HCT116 (cell line): Measurements from ENCODE around the genes FMN2 and CHML.

DNA sequence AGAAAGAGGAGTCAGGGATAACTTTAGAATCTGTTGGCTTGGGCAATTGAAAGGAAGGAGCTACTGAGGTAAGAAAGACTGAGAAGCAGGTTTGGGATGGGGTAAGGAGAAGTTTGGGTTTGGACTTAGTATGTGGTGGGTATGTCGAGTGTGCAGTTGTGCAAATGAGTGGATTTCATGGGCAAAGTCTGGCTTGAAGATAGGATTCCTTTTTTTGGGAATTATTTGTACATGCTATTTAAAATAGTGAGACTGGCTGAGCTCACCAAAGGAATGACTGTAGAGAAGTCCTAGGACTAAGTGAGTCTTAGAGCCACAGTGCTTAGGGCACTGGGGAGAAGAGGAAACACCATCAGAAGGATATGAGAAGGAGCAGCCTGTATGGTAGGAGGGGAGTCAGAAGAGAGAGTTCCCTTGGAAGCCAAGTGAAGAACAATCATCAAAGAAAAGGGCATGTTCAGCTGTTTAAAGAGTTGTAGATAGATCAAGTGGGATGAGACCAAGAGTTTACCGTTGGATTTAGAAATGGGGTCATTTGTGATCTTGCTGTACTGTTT lies 48.7 kb downstream of the MTR start:
- RRBS: no CpG with 5 or more reads among the region's 2 CpGs

GRCh38 chr1:236997164-236998400 lies 6.7 kb downstream of the MT1HL1 start:
- RRBS: no CpG with 5 or more reads among the region's 28 CpGs

DNA sequence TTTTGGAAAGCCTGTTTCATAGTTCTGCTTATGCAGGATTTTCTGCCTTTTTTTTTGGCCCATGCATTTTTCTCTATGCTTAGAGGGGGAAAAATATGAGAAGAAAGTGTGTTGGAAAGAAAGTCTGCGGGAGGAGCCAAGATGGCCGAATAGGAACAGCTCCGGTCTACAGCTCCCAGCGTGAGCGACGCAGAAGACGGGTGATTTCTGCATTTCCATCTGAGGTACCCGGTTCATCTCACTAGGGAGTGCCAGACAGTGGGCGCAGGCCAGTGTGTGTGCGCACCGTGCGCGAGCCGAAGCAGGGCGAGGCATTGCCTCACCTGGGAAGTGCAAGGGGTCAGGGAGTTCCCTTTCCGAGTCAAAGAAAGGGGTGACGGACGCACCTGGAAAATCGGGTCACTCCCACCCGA lies 33.2 kb downstream of the RYR2 start:
- RRBS: no CpG with 5 or more reads among the region's 20 CpGs

DNA sequence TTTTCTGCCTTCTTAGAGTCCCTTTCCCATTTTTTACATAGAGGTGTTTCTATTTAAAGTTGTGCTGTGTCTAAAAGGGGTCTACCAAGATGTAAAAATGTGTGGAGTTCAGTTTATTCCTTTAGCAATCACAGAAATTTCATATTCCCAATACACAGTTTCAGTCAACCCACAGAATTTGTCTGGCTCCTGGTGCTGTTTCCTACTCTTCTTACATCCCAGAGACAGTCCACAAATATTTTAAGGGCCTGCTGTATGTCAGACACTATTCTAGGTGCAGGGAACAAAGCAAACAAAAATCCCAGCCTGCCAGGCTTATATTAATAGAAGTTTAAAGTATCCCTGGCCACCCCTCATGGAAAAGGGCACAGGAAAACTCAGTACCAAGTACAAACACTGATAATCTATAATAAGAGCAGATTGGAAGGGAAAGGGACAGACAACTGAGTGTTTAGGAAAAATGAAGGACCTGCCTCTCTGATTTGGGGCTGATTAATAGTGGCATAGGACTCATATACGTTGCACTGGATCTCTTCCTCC lies 194.9 kb downstream of the ZP4 start:
- RRBS: no CpG with 5 or more reads among the region's 1 CpG

DNA sequence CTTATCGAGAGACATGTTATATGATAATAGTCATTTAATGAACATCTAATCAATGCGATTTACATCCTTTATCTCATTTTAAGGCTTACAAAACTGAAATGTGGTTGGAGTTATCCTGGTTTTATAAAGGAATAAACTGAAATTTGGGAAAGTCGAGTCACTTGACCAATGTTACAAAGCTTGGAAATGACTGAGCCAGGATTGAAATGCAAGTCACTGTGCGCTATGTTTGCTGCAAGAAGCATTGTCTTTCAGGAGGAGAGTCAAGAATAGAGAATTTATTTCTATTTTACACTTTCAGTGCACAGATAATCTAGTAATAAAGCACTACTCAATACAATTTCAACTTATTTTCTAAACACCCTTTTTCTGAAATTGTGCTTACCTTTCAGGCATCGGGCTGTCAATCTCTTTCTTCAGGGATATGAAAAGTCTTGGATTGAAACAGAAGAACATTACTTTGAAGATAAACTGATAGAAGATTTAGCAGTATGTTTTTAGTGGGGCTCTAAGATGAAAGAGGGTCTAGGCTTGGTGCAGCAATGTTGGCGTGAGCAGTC lies 160.8 kb downstream of the ZP4 start:
- RRBS: no CpG with 5 or more reads among the region's 6 CpGs

GRCh38 chr1:239353391-239353872 lies 32.9 kb upstream of the CHRM3 start:
- RRBS: no CpG with 5 or more reads among the region's 4 CpGs

DNA sequence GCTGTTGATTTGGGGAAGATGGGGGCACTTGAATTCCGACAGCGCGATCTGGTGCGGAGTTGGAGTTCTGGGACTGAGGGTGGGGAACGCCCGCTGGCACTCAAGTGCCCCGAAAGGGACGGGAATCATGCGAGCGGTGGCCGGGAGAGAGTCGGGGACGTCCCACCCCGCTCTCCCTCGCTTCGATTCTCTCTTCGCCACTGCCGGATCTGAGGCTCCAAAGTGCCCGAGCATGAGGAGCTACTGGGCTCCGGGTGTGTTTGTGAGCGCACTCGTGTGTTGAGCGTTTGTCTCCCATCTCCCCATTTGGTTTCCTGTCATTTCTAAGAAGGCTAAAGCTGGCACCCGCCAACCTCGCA lies 1.0 kb downstream of the CHRM3 start:
- RRBS: 94% methylated on average over 10 of the region's 25 CpGs

- RRBS: 89% methylated on average over 11 of the region's 88 CpGs
Observed at GRCh38 chr1:240091267-240092393, at the start of gene FMN2. FMN2 (plus strand) TSS chr1:240091883.

DNA sequence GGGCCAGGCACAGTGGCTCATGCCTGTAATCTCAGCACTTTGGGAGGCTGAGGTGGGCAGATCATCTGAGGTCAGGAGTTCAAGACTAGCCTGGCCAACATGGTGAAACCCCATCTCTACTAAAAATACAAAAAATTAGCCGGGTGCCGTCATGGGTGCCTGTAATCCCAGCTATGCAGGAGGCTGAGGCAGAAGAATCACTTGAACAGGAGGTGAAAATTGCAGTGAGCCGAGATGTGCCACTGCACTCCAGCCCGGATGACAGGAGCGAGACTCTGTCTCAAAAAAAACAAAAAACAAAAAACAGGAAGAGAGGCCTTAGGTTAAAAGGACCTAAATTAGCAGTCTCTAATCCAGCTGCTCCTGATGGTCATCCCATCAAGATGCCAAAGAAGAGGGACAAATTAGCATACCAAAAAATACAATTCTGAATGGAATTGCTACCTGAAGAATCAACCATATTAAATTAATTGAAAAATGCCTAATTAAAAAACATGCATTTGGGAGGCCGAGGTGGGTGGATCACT lies 62.8 kb upstream of the GREM2 start:
- RRBS: no CpG with 5 or more reads among the region's 6 CpGs

GRCh38 chr1:241533274-241534248 lies 1.4 kb downstream of the KMO start:
- RRBS: no CpG with 5 or more reads among the region's 6 CpGs

GRCh38 chr1:241623368-241623831 lies 16.8 kb downstream of the CHML start:
- RRBS: no CpG with 5 or more reads among the region's 2 CpGs

GRCh38 chr1:241640174-241640502 lies at the start of gene CHML:
CHML (minus strand) TSS chr1:241640369.
- RRBS: 2% methylated on average over 23 of the region's 53 CpGs

DNA sequence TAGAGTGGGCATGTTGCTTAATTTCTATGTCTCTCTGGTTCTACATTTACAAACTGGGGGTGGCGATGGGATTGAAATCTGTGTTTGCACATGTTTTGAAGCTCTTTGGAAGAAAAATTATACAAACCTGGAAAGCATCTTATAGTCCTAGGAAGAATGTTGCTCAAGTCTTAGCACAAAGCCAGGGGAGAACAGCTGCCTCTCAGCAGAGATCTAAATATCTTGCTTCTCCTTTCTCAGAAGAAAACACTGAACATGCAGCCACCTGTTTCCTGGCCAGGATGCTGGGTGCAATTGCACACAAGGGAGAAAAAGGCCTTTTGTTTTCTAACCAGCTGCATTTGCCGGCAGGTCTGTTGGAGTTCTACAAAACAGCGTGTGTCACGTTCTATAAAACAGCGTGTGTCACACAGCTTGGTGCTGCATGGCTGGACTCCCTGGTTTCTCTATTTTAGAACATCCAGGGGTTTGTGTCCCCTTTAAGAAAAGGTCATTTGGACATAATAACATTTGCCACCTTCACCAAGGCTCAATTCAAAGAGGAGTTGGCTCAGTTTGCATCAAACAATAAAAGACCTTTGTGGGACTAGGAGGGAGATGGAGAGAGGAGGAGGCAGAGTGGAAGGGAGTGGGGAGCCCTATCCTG lies 259.6 kb upstream of the PLD5 start:
- RRBS: no CpG with 5 or more reads among the region's 5 CpGs

DNA sequence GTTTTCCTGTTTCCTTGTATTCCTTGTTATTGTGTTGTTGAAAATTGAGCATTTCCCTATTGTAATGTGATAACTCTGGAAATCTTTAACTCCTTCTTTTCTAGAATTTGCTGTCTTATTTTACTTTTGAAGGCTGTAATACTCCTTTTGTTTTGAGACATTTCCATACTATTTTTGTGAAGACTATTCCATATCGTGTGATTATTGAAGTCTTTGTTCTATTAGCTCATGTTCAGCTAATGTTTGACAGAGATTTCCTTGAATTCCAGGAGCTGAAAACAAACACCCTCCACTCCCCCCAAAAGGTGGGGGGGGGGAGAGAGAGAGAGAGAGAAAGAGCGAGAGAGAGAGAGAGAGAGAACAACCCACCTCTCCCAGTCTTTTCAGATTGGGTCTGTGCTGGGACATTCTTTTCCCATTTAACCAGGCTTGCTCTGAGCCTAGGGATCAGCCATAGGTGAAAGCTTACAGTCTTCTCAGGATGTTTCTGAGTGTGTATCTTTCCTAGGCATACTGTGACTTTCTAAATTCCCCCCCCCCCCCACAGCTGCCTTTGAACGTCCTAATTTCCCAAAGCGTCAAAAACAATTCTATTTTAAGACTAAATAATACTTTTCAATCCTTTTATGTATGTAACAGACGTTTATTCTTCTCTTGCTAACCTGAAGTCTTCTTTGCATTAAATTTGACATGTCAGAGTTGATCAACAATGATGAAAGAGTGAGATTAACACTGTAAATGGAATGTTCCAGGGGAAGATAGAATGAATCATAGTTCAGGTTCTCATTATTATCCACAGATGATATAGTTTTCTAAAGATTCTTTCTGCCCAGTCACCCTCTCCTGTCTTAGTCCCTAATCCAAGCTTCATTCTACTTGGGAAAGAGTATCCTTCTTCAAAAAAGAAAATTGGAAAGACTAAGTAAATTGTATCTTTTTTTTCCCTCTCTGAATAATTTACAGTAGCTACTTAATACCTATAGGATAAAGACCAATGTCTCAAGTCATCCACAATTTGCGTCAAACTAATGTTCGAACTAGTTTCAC lies 38.6 kb downstream of the SDCCAG8 start:
- RRBS: no CpG with 5 or more reads among the region's 7 CpGs

GRCh38 chr1:243421225-243421697 lies 165.4 kb downstream of the SDCCAG8 start:
- RRBS: no CpG with 5 or more reads among the region's 15 CpGs

DNA sequence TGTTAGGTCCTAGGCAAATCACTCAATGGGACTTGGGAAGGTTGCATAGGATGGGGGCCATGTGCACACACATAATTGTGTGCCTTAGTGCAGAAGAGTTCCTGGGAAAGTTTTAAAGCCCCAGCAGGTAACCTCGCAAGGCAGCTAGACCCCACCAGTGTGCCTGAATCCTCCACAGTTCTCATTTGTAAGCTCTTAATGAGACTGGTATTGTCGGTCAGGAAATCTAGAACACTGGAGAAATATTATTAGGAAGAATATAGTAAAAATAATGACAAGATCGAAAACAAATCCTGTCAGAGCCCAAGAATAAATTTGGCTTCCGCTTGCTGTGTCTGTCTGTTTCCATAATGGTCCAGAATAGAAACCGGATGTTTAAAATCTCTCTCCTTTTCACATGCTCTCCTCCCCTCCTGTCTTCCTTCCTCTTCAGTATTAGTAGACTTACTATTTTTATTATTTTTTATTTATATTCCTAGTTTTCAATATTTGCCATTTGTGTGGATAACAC lies 187.6 kb downstream of the SDCCAG8 start:
- RRBS: no CpG with 5 or more reads among the region's 5 CpGs

GRCh38 chr1:243495399-243496758 lies 240.0 kb downstream of the SDCCAG8 start:
- RRBS: 96% methylated on average over 5 of the region's 45 CpGs

GRCh38 chr1:243563548-243564043 lies 286.4 kb downstream of the AKT3 start:
- RRBS: no CpG with 5 or more reads among the region's 4 CpGs

DNA sequence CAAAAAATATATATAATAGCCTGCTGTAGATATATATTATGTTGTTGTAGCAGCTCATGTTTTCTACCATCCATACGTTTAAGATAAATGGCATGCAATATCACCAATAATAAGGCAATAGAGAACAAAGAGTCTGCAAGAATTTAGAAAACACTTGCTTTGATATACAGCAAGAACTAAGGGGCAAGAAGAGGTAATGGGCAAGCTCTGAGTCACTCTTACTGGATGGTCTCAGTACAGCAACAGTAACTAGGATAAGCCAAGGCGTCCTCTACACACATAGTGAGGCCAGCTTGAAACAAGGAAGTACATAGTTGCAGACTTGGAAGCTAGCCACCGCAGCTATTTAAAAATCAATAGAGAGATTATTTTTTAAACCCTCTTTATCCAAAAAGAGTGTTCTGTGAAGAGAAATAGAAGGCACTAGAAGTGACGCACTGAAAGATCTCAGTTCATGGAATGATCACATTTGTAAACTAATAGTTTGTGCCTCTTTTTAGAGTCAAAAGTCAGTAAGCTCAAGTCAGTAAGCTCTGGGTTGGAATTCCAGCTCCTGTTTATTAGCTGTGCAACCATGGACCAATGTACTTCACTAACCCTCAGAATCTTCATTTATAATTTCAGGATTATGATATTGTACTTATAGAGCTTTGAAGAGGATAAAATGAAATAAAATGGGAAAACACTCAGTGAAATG lies 118.7 kb downstream of the AKT3 start:
- RRBS: no CpG with 5 or more reads among the region's 4 CpGs

- RRBS: no CpG with 5 or more reads among the region's 4 CpGs
Observed at GRCh38 chr1:243736831-243737677, 113.0 kb downstream of the AKT3 start.